Left ventricle myocardium (tissue), 1 donor: Measurements from ENCODE around the genes CDKN3 and GMFB.

GRCh38 chr14:53091507-53092070 is 61.5 kb downstream of the DDHD1 start:
- PRO-cap: no peak

DNA sequence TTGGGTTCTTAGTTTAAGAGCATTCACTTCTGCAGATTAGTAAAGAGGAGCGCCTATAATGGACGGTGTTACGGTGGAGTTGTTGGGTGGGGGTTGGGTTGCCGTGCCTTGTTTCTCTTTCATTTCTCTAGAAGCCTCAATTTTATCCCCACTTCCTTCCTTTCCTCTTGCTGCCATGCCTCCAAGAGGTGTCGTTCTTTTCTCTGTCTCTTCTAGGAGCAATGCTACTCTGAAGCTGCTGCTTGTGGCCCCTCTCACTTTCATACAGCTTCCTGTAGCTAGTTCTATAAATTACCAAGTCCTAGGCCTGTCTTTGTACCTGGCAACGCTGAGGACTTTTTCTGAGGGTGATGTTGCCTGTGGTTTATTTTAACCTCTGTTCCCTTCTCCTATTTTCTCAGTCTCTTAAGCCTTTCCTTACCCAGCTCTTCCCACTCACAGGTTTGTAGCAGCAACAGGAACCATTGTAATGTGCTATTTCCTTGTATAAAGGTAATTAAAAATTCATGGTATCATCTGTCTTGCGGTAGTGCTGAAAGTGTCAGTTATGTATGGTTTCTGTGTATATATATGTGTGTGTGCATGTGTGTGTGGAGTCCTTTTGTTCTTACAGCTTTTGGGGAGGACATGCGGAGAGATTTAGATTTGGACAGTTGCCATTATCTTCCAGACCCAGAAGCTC is 44.0 kb downstream of the DDHD1 start:
- PRO-cap: no peak

- PRO-cap: no peak
Observed at GRCh38 chr14:53150054-53150765, 2.9 kb downstream of the DDHD1 start.

- PRO-cap: unidirectional peak, minus-strand start at chr14:53879887
Observed at GRCh38 chr14:53879611-53880480, 76.8 kb downstream of the BMP4 start.

- PRO-cap: no peak
Observed at GRCh38 chr14:54087449-54087732, 130.8 kb upstream of the BMP4 start.

GRCh38 chr14:54362972-54363446 is 33.8 kb upstream of the CDKN3 start:
- PRO-cap: no peak

DNA sequence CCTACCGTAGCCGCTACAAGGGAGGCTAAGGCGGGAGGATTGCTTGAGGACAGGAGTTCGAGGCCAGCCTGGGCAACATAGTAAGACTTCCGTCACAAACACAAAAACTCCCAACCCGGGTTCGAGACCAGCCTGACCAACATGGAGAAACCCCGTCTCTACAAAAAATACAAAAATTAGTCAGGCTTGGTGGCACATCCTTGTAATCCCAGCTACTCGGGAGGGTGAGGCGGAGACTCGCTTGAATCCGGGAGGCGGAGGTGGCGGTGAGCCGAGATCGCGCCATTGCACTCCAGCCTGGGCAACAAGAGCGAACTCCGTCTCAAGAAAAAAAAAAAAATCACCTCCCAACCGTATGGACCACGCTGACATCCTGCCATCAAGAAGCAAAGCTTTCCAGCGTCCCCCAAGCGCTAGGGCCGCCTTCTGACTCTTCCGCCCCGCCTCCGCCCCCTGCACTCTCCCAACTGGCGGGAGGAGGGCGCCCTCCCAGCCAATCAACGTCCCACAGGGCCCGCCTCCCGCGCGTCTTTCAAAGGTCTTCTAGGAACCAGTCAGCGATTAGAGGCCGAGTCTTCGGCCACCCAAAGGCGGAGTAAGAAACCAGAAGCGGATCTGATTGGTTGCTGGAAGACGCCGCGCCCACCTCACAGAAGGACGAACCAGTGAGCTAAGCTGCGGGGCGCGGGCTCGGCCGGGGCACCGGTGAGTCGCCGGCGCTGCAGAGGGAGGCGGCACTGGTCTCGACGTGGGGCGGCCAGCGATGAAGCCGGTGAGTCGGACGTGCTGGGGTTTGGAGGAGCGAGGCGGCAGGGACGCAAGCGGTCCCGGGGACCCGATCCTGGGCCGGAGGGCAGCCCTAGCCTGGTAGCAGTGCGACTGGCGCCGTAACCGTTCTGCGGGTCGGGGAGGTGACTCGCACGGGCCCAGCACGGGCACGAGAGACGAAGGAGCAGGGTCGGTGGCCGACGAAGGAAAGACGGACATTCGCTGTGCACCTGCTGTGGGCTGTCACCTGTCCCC is at the start of gene CDKN3:
Gene CDKN3, plus strand, starts transcription at position 702 of the 1,023 bp plus-strand sequence.
- PRO-cap: bidirectional peak, plus-strand start at position 697 of the sequence, minus-strand start at position 469 of the sequence

DNA sequence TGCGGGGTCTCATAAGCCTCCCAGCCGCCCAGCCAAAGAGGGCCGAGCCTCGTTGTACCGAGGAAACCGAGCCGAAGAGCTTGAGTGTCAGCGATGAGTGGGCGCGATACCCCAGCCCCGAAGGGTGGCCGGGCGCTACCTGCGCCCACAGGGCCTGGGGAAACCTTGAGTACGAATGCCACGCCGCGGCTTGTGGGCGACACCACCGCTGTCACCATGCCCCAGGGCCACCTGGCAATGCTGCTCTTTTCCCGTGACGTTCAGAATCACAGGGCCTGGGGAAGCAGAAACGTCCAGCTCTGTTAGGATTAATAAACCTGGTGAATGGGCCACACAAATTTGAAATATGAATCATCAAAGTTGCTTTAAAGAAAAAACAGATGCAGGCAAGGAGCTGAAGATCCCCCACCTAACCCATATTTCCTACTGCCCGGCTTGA is 541 bp downstream of the CDKN3 start:
- PRO-cap: no peak

GRCh38 chr14:54482878-54483587 is 5.7 kb downstream of the GMFB start:
- PRO-cap: no peak

DNA sequence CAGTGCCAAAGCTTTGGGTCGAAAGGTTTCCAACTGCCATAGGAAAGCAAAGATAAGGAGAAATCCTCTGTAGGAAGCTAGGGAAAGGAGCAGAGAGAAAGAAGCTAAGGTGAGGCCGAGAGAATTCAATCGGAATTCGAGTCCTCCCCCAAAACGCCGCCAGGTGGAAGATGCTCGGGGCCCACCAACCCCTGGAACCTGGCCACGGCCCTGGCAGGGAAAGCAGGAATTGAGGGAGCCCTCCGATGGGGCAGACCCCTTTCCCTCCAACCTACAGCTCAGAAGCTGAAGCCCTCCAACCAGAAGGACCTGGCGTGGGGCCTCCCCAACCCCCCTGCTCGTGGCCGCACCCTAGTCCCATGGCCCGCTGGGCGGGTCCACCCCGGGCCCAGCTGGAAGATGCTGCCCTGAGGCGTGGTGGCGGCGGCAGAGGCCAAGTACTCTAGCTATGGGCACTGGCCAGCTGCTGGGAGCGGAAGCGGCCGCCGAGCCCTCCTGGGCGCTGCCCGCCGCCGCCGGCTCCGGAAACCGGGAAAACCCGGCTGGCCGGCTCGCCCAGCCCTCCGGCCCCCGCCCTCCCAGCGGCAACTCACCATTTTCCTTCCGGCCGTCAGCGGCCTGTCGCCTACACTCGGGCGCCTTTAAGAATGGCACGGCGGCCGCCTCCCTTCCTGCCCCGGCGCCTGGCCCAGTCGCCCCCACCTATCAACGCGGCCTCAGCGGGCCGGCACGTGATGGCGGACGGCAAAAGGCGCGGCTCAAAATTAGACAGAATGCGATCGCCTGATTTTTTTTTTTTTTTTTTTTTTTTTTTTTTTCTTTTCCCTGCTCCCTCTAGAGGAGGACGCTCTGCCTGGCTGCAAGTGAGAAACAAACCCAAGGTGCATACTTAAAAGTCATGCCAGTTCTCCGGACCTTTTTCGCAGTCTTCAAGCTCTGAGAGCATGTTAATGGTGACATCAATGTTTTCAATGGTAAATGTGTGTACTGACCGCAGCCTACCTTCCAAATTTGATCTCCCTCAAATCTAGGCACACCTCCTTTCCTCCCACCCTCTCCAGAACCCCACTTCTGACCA is at the start of gene GMFB:
Gene GMFB, minus strand, starts transcription at position 649 of the 1,078 bp plus-strand sequence.
- PRO-cap: bidirectional peak, plus-strand start at position 429 of the sequence, minus-strand start at position 643 of the sequence

DNA sequence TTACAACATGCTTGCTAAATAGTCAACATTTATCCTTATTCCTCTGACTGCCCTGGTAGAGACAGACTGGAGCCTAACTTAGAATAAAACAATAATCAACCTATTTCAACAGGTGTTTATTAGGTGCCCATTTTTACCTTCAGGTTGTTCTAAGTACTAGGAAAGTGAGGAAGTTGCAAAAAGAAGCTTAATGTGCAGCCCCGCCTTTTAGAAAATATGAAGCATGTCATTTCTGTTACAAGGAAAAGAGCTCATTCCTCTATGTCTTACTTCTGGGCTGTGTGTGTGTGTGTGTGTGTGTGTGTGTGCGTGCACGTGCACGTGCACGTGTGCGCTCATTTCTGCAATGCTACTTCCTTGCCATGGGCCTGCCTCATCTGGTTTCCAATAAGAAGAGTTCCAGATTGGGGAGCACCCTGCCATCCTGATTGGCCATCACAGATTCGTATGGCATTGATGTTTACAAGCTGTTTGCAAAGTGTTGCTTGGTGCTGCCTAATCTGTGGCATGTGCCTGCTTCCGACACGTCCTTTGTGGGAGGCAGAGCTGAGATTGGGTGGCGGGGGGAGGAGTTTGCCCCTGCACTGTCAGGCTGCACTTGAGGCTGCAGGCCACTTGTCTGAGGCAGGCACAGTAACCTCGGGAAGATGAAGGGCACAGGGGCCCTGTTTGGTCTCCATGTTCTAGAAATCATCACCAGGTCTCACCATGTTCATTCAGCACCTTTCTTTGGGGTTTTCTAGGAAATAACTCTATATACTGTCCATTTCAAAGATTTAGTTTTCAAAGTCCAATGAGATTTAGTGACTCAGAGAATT is 39.2 kb downstream of the SAMD4A start:
- PRO-cap: bidirectional peak, plus-strand start at position 631 of the sequence, minus-strand start at position 379 of the sequence

- PRO-cap: no peak
Observed at GRCh38 chr14:54648750-54649685, 82.1 kb downstream of the SAMD4A start.

DNA sequence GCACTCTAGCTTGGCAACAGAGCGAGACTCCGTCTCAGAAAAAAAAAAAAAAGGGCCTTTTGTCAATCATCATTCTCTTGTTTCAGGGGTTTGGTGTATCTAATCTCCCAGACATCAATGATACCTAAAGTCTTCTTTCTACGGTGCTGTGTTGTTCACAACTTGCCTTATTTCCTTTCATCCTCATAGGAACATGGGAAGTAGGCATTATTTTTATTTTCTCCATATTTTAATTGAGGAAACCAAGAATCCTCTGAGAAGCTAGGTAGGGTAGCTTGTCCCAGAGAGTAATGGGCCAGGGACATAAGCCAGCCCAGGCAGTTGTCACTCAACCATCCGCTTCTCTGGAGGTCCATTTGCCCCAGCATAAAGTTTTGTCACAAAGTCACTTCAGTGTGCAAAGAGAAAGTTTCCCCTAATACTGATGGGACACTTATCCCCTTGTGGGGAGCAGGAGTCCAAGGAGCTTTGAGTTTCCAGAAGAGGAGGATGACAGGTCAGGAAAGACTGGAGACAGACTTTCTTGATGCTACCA is 93.2 kb downstream of the SAMD4A start:
- PRO-cap: no peak

DNA sequence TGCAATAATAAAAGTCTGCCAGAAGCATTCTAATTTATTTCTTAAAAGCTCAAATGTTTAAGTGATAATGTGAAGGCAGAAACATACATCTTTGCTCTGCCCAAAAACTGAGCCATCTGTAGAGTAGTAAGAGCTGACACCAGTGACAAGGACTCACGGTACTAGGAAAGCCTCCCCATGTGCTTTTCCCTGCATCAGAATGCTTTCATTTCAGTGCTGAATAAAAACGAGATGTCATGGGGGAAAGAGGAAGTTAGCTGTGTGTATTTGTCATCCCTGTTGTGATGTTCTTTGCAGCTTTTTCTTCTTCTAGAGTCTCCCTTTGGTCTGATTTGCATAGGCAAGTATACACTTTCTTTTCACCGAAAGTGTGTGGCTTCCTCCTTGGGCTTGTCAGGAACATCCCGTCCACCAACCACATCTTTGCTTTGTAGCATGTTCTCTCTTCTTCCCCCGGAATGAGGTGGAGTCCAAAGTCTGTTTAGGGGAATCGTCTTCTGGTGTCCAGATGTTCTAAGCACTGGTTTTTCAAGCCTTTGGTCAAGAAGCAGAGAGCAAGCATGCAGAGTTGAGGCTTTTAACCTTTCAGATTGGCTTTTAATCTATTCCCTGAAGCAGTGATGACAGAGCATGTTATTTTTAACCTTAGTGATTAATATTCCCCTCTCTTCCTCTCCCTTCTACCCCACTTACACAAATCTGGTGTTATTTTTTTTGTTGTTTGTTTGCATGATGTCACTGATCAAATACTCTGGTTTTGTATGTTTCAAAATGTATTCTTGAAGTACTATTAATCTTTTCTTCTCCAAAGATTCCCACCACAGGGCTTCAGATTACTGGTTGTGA is 163.3 kb downstream of the SAMD4A start:
- PRO-cap: no peak

DNA sequence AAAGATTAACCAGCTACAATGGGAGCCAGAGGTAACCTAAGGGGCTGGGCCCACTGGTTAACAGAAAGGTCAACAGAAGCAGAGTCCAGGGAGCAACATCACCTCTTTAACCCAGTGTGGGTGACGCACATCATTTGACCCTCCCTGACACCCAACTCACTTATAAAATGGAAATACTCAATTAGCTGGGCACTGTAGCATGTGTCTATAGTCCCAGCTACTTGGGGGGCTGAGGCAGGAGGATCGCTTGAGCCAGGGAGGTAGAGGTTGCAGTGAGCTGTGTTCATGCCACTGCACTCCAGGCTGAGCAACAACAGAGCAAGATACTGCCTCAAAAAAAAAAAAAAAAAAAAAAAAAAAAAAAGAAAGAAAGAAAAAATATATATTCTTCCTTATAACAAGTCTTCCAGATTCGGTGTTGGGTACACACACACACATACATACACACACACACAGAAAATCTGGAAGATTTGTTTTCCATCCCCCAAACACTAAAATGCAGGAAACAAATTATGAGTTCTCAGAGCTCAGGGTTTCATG is 64.7 kb downstream of the GCH1 start:
- PRO-cap: no peak

DNA sequence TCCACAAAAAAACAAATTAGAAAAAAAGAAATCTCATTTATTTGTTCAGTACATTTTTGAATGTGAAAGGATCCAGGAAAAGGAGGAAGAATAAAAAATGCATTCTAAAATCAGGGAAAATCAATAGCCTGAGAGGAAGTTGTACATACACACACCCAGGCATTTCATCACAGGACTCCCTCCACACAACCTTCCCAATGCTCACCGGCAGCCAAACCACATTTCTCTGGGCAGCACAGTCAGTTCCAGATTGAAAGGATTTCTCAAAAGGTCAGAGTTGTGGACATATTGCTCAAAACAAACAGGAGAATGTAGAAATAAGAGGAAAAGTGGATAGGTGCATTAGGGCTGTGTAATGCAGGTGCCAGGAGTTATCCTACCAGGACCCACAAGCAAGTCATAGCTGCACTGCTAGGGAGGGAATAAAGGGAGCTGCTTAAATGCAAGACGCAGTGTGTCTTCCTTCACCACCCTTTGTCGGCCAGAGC is 63.0 kb downstream of the GCH1 start:
- PRO-cap: no peak

DNA sequence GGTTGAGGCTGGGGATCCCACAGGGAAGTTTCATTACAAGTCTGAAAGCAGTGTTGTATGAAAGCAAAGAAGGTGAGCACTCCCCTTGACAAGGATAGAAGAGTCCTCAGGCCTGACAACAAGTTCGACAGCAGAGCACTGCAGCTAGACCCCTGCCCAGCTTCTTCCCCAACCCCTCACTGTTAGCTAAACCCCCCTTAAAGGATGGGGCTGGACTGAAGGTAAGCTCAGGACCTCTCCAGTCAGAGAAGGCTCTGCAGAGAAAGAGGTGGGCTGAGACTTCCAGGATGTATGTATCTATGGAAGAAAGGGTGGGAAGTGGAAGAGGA is 43.5 kb downstream of the GCH1 start:
- PRO-cap: no peak

DNA sequence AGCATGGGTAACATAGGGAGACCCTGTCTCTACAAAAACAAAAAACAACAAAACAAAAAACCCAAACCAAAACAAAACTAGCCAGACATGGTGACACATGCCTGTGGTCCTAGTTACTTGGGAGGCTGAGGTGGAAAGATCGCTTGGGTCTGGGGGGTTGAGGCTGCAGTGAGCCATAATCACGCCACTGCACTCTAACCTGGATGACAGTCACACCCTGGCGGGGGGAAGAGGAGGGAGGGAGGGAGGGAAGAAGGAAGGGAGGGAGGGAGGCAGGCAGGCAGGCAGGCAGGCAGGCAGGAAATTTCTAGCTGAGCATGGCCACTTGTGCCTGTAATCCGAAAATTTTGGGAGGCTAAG is 56.5 kb upstream of the GCH1 start:
- PRO-cap: no peak

GRCh38 chr14:55103657-55104600 is 25.1 kb upstream of the LGALS3 start:
- PRO-cap: no peak

GRCh38 chr14:55111218-55111698 is 17.8 kb upstream of the LGALS3 start:
- PRO-cap: no peak